SK-MEL-5 (cell line): ENCODE measurements around a stretch of chr6.

RAMPAGE:
- cytosol, long total RNA = no peak
- long total RNA = no peak
- nucleus, long total RNA = no peak
These were observed 24.7 kb downstream of the DUSP22 start for GRCh38 chr6:317045-317289.

DNA sequence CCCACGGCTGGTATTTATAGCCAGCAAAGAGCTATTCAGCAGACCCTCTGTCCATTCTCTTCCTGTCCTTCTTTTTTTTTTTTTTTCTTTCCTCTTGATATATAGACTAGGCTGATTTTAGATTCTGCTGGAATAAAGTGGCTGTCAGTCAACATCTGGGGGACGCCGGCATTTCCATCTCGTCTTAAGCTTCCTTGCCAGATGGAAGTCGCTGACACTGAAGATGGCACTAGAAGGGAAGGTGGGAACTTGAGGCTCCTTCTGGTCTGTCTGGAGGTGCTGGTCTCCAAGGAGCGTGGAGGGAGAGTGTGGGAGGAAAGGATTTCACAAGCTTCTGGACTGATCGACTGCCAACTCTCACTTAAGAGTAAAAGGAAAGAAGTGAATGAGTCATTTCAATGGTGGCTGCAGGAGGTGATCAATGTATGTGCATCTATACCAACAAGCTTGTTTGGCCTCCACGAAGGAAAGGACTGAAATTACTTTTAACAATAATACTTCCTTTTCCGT is 40.3 kb downstream of the DUSP22 start:
RAMPAGE:
- cytosol, long total RNA = no peak
- long total RNA = no peak
- nucleus, long total RNA = no peak

GRCh38 chr6:336573-337276 is 44.4 kb downstream of the DUSP22 start:
RAMPAGE:
- cytosol, long total RNA = no peak
- long total RNA = no peak
- nucleus, long total RNA = no peak

DNA sequence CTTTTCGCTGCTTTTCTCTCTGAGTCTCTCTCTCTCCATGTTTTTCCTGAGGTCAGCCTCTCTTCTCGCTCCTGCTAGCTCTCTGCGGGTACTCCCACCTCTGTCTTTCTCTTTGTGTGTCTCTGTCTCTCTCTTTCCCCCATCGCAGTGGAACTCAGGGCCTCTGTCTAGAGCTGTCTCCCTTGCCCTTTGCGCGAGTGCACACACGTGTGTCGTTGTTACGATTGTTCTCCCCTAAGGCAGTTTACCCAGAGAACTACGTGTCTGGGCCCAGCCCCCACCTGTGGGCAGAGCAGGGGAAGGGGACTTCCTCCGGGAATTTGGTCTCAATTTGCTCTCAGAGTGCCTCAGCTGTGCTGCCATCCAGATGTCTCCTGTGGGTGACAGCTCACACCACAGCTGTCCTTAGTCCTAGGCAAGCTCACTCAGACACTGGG is 2.3 kb downstream of the IRF4 start:
RAMPAGE:
- cytosol, long total RNA = no peak
- long total RNA = no peak
- nucleus, long total RNA = no peak

RAMPAGE:
- cytosol, long total RNA = no peak
- long total RNA = no peak
- nucleus, long total RNA = no peak
These were observed 11.3 kb downstream of the EXOC2 start for GRCh38 chr6:681481-682205.

RAMPAGE:
- cytosol, long total RNA = no peak
- long total RNA = no peak
- nucleus, long total RNA = no peak
These were observed 143.3 kb upstream of the EXOC2 start for GRCh38 chr6:836113-836693.

GRCh38 chr6:1063577-1064251 is 248.2 kb upstream of the FOXQ1 start:
RAMPAGE:
- cytosol, long total RNA = no peak
- long total RNA = no peak
- nucleus, long total RNA = no peak

GRCh38 chr6:1312438-1313053 is 648 bp downstream of the FOXQ1 start:
RAMPAGE:
- cytosol, long total RNA = no peak
- long total RNA = no peak
- nucleus, long total RNA = no peak

DNA sequence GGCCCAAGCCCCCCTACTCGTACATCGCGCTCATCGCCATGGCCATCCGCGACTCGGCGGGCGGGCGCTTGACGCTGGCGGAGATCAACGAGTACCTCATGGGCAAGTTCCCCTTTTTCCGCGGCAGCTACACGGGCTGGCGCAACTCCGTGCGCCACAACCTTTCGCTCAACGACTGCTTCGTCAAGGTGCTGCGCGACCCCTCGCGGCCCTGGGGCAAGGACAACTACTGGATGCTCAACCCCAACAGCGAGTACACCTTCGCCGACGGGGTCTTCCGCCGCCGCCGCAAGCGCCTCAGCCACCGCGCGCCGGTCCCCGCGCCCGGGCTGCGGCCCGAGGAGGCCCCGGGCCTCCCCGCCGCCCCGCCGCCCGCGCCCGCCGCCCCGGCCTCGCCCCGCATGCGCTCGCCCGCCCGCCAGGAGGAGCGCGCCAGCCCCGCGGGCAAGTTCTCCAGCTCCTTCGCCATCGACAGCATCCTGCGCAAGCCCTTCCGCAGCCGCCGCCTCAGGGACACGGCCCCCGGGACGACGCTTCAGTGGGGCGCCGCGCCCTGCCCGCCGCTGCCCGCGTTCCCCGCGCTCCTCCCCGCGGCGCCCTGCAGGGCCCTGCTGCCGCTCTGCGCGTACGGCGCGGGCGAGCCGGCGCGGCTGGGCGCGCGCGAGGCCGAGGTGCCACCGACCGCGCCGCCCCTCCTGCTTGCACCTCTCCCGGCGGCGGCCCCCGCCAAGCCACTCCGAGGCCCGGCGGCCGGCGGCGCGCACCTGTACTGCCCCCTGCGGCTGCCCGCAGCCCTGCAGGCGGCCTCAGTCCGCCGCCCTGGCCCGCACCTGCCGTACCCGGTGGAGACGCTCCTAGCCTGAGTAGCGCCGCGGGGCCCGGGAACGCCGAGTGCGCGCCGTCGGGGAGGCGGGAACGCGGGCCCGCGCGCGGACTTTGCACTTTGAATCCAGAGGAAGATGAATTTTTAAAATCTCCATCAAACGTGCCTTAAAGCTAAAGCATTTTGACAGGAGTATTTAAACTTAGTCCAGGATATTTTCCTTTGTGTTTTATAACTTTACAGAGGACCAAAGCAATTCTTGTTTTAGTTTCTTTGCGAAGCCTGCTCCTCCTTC is 1.5 kb downstream of the FOXQ1 start:
RAMPAGE:
- cytosol, long total RNA = no peak
- long total RNA = no peak
- nucleus, long total RNA = no peak

GRCh38 chr6:1402365-1402659 is 12.9 kb downstream of the FOXF2 start:
RAMPAGE:
- cytosol, long total RNA = no peak
- long total RNA = no peak
- nucleus, long total RNA = no peak

GRCh38 chr6:1603676-1604895 is 5.6 kb upstream of the FOXC1 start:
RAMPAGE:
- cytosol, long total RNA = no peak
- long total RNA = no peak
- nucleus, long total RNA = no peak

RAMPAGE:
- cytosol, long total RNA = no peak
- long total RNA = no peak
- nucleus, long total RNA = no peak
These were observed 4.6 kb upstream of the FOXC1 start for GRCh38 chr6:1604896-1605755.

GRCh38 chr6:1612289-1612739 is 2.6 kb downstream of the FOXC1 start:
RAMPAGE:
- cytosol, long total RNA = no peak
- long total RNA = no peak
- nucleus, long total RNA = no peak

DNA sequence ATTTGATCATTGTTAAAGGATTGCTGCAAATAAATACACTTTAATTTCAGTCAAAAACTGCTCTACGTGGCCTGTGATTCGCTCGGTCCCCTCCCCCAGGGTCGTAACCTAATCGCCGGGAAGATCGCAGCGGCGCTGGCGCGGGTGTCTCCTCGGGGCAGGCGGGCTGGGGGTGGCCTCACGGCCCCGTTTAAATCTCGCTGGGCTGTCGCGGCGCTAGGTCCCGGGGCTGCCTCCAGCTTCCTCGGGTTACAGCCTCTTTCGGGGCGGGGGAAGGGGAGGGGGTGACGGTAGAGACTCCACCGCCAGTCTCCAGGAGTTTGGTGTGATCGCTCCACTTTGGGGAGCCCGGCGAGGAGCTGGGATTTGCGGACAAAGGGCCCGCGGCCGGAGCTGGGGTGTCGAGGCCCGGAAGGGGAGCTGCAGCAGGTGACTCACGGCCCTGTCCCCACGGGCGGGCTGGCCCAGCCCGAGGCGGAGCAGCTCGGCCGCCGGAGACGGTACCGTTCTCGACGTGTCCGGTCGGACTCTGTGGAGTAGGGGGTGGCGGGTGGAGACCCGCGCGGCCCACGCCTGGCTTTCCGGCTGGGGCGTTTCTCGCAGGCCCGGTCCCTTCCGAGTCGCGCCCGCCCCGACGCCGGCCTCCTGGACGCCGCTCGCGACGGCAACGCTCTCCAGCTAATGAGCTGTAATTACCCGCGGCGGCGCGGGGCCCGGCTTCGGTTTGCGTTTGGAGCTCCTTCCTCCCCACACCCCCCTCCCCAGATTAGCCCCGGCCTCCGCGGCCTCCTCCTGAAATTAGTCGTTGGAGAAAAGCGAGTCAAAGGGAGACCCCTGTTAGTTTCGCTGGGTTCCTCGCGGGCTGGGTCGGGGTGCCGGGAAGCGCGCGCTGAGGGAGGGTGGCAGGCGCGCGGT is 4.4 kb downstream of the FOXC1 start:
RAMPAGE:
- cytosol, long total RNA = no peak
- long total RNA = no peak
- nucleus, long total RNA = no peak

DNA sequence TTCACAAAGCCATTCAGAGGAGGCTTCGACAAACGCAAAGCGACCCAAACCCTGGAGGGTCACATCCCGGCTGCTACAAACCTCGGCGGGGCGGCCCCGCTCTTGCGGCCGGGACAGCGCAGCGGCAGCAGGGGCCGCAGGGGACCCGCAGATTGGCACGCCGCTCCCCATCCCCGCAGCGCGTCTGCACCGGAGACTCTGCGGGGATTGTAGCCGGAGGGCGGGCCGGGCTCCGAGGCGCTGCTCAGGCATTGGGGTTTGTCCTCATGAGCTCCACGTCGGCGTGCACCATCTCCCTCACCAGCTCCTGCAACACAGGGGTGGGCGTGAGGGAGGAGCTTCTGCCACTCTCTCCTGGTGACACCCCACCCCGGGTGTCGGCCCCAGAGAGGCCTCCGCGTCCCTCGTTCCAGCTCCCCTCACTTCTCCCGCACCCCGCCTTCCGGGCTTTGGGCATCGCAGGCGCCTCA is 14.2 kb downstream of the FOXC1 start:
RAMPAGE:
- cytosol, long total RNA = no peak
- long total RNA = no peak
- nucleus, long total RNA = no peak

GRCh38 chr6:1742287-1742784 is 132.6 kb downstream of the FOXC1 start:
RAMPAGE:
- cytosol, long total RNA = no peak
- long total RNA = no peak
- nucleus, long total RNA = no peak

RAMPAGE:
- cytosol, long total RNA = no peak
- long total RNA = no peak
- nucleus, long total RNA = no peak
These were observed 189.3 kb downstream of the FOXC1 start for GRCh38 chr6:1798846-1799565.

RAMPAGE:
- cytosol, long total RNA = no peak
- long total RNA = no peak
- nucleus, long total RNA = no peak
These were observed 192.8 kb downstream of the FOXC1 start for GRCh38 chr6:1802421-1803086.

DNA sequence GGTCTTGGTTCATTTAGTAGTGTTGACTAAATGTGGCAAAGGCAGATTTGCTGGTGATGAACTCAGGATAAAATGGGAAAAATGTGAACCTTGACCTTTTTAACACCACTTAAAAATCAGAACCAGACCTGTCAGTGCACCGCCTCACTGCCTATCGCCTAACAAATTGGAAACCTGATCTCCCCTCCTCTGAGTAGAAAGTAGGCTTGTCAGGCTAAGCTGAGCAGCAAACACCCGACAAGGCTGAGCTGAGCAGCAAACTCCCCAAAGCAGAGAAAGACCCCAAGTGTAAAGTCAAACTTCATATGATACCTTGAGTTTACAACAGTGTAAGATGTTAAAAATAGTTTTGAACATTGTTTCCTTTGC is 254.8 kb downstream of the FOXC1 start:
RAMPAGE:
- cytosol, long total RNA = no peak
- long total RNA = no peak
- nucleus, long total RNA = no peak

DNA sequence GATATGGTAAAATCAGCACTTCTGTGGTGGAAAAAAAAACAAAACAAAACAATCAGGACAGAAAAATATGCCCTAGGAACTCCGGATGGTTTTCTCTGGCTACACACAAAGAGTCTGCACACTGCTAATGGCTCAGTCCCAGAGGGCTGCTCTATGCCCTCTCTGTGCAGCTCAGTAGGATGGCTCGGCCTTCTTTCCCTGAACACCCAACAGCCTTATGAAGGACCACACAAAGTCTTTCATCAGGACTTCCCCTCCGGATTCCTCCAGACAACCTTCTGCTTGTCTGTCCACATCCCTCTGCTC is 164.3 kb downstream of the GMDS start:
RAMPAGE:
- cytosol, long total RNA = no peak
- long total RNA = no peak
- nucleus, long total RNA = no peak